ENCODE measurements around the genes GPR89B, H4C14 and H2AC18.

DNA sequence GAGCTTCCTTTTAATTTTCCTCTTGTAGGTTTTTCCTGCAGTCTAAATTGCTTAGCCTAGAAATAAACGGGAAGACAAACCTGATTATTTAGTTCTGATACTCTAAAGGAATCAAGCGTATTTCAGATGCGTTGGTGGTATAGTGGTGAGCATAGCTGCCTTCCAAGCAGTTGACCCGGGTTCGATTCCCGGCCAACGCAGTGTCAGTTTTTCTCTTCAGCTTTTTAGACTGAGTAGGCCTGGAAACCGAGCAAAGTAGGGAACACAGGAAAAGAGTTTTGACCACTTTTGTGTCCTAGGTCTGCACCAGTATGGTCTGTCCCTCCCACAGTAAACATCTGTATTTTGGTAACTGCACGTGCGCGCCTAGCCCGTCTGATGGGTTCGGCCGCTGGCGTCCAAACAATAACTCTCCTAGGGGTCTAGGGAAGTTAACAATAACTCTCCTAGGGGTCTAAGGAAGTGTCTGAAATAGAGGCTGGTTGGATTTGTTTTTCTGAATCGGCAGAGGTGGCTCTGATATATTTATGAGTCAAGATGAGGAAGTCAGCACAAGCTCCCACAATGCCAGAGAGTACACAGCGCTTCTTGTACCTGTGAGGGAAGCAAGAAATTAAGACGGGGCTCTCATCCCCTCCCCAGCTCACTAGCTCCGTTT is 15.5 kb upstream of the HJV start:
- PRO-cap, 2 experiments = no peak in any of the 2 experiments

DNA sequence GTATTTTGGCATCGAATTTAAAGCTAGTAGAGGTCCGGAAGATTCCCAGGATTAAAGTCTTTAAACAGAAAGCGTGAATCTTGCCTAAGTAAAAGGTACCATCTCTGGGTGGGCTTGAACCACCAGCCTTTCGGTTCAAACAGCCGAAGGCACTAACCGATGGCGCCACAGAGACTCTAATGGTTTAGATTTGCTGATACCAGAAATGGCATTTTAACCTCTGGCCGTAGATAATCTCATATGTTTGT is 27.5 kb upstream of the HJV start:
- PRO-cap, 2 experiments = no peak in any of the 2 experiments

GRCh38 chr1:146940365-146940629 is 2.2 kb downstream of the NBPF12 start:
- PRO-cap, 2 experiments = no peak in any of the 2 experiments

- PRO-cap, 2 experiments = no peak in any of the 2 experiments
Measured at GRCh38 chr1:147072379-147073502, 99.5 kb downstream of the PRKAB2 start.

DNA sequence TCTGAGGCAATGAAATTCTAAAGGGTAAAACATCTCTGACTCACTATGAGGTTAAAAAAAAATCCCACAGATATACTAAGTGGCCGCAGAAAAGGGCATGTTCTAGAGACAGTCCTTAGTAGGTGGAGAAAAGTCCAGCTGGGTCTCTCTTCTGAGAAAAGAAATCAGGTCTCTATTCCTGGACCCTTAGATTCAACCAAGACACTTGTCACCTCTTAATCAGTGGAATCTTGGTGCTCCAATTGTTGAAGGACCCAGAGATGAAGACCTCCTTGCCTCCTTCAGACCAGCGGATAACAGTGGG is 4.8 kb downstream of the PRKAB2 start:
- PRO-cap, 2 experiments = no peak in any of the 2 experiments

DNA sequence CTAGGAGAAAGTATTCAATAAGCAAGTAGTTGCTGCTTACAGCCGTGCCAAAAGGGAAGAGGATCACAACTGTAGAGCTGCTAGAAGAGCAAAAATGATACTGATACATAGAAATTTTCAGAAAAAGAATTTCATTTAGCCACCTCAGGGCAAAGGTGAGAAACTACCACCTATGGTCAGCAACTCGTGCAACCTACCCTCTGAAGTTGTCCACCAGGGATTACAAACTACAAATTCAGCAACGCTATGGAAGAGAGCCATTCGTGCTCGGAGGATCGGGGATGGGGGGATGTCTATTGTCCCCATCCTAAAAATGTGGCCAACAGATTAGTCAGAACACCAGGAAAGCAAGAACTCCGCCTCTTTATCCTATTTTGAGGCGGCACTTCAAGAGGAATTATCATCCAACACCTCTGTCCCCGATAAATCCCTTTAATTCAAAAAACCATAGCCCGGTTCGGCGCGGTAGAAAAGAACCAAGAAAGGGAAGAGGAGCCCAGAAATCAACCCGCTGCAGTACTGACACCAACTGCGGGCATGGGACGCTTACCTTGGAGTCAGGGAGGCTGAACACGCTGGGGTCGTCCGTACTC is 735 bp downstream of the PRKAB2 start:
- PRO-cap, 2 experiments = no peak in any of the 2 experiments

DNA sequence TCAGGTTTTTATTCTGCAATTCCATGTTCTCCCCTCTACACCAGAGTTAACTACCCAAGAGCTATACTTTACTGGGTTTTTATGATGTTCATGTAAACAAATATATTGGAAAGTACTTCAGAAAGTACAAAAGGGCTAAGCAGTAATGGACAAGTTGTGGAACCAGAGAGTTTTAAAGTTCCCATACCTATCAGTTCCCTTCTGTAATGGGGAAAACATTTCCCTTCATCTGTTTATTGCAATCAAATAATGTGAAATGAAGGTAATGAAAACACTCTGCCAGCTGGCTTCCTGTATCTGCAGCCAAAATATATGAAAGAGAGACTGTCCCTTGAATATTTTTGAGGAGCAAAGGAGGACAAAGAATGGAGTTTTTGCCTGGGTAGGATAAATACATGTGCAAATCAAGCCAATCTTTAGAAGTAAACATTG is 9.9 kb downstream of the FMO5 start:
- PRO-cap, 2 experiments = no peak in any of the 2 experiments

- PRO-cap, 2 experiments = no peak in any of the 2 experiments
Measured at GRCh38 chr1:147223545-147224593, 1.3 kb downstream of the FMO5 start.

- PRO-cap, 2 experiments = no peak in any of the 2 experiments
Measured at GRCh38 chr1:147285227-147285539, 42.7 kb downstream of the CHD1L start.

- PRO-cap, 2 experiments = peak in 1 of 2 experiments; most common plus-strand start chr1:147928393 (in 1); most common minus-strand start chr1:147928320 (in 1)
Measured at GRCh38 chr1:147928196-147928942, at the start of gene GPR89B. Gene GPR89B (plus strand): TSS chr1:147928420.

DNA sequence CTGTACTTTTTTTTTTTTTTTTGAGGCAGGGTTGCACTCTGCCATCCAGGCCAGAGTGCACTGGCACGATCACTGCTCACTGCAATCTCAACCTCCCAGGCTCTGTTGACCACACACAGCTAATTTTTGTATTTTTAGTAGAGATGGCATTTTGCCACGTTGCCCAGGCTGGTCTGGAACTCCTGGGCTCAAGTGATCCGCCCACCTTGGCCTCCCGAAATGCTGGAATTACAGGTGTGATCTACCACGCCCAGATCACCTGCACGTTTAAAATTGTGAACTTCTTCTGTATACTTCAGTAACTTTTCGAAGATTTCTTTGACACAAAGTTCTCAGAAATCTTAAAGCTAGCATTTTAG is 2.0 kb downstream of the NBPF11 start:
- PRO-cap, 2 experiments = no peak in any of the 2 experiments

GRCh38 chr1:148307653-148307905 is 155.5 kb upstream of the NBPF11 start:
- PRO-cap, 2 experiments = no peak in any of the 2 experiments

- PRO-cap, 2 experiments = no peak in any of the 2 experiments
Measured at GRCh38 chr1:148371949-148372340, 111.2 kb downstream of the PPIAL4G start.

- PRO-cap, 2 experiments = no peak in any of the 2 experiments
Measured at GRCh38 chr1:148372461-148373137, 110.5 kb downstream of the PPIAL4G start.

GRCh38 chr1:148900847-148901483 is 56.7 kb downstream of the PDE4DIP start:
- PRO-cap, 2 experiments = no peak in any of the 2 experiments

GRCh38 chr1:148951350-148951651 is 107.1 kb downstream of the PDE4DIP start:
- PRO-cap, 2 experiments = no peak in any of the 2 experiments

GRCh38 chr1:148977745-148978200 is 125.6 kb downstream of the NBPF9 start:
- PRO-cap, 2 experiments = no peak in any of the 2 experiments

DNA sequence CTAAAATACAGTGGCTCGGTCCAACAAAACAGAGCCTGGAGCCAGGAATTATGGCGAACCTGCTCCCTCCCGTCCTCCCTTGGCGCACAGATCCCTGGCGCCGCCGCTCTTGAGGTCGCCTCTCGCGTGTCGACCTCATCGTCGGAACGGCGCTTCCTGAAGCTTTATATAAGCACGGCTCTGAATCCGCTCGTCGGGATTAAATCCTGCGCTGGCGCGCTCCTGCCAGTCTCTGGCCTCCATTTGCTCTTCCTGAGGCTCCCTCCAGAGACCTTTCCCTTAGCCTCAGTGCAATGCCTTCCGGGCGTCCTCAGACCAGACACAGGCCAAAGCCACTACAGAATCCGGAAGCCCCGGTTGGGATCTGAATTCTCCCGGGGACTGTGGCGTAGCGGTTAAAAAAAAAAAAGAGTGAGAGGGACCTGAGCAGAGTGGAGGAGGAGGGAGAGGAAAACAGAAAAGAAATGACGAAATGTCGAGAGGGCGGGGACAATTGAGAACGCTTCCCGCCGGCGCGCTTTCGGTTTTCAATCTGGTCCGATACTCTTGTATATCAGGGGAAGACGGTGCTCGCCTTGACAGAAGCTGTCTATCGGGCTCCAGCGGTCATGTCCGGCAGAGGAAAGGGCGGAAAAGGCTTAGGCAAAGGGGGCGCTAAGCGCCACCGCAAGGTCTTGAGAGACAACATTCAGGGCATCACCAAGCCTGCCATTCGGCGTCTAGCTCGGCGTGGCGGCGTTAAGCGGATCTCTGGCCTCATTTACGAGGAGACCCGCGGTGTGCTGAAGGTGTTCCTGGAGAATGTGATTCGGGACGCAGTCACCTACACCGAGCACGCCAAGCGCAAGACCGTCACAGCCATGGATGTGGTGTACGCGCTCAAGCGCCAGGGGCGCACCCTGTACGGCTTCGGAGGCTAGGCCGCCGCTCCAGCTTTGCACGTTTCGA is at the start of gene H4C14:
TSS of gene H4C14 (plus strand) at position 581 of the 948 bp plus-strand sequence.
- PRO-cap, 2 experiments = no peak in any of the 2 experiments

DNA sequence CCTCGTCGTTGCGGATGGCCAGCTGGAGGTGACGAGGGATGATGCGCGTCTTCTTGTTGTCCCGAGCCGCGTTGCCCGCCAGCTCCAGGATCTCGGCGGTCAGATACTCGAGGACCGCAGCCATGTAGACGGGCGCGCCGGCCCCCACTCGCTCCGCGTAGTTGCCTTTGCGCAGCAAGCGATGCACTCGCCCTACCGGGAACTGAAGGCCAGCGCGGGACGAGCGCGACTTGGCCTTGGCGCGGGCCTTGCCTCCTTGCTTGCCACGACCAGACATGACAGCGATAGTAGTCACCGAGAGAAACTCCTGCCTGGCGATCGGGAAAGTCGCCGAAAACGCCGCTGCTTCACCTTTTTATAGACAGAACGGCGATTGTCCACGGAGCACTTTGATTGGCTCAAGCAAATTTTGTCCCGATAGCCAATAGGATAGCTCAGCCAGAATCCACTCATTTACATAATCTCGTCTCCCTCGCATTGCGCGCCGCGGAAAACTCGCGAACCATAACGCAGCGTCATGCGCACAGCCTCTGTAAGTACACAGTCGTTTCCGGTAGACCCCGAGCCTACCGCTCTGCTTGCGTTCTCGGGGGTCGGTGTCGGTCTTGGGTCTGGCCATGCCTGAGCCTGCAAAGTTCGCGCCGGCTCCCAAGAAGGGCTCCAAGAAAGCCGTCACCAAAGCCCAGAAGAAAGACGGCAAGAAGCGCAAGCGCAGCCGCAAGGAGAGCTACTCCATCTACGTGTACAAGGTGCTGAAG is at the start of gene H2AC18:
TSS of gene H2AC18 (minus strand) at position 329 of the 758 bp plus-strand sequence.
- PRO-cap, 2 experiments = peak in 1 of 2 experiments; most common minus-strand start position 329 of the sequence (in 1)

DNA sequence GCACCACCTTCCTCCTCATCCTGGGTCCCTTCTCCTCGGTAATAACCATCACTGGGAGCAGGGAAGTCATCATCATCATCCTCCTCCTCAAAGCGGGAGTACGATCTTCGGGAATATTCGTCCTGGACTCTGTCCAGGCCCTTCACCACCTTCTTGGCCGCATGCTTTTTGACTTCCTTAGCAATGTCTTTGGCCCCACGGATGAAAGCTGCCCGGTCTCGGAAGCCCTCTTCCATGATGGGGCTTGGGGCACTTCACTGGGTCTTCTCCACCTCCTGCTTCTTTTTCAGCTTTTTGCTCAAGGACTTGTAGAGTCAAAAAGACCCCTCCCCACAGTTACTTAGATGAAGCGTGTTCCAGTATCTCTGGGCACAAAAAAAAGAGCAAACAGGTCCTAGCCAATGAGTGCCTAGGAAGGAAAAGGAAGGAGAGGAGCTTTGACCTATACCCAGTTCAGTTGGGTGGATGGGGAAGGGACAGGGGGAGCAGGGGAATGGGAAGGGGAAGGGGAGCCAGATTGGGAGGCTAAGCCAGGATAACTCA is 4.0 kb downstream of the SV2A start:
- PRO-cap, 2 experiments = no peak in any of the 2 experiments